Iris pigment epithelial cell (primary cell): ENCODE measurements around the genes NENF and TATDN3.

GRCh38 chr1:211629403-211629876, 46.0 kb downstream of the NEK2 start:
- RRBS = no CpG with 5 or more reads among the region's 10 CpGs

DNA sequence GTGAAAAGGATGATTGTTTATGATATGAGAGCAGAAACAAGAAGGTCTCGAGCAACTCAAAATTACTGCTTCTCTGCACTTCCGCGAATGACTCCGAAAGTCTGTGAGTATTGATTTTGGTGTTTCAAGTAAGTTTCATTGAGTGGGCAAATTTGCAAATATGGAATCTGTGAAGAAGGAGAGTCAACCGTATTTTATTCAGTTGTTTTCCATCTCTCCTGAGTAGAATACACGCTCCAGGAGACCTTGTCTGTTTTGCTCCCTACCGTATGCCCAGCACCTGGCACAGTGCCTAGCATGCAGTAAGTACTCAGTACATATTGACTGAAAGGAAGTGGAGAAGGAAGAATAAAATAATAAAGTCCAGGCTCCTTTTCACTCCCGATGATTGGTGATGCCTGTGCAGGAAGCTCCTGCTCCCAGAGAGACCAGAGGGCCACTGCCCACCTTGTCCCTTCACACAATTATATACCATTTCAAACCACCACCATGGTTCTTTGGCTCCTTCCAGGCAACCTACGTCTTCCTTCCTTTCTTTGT, 59.3 kb upstream of the NEK2 start:
- RRBS = no CpG with 5 or more reads among the region's 9 CpGs

- RRBS = no CpG with 5 or more reads among the region's 58 CpGs
Observed at GRCh38 chr1:211889156-211890448, 59.0 kb upstream of the LPGAT1 start.

DNA sequence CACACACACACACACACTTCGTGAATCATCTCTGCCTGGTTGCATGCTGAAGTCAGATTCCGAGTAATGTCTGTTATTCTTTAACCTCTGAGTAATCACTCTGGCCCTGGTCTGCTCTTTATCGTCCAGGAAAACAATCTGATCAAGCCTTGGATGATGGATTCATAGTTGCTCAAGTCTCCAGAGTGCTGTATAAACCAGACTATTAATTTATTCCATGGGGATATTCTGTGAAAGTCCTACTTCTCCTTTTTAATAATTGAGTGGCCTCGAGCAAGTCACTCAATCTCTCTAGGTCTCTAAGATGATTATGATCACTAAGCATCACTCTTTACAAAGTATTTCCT, 87.5 kb upstream of the LPGAT1 start:
- RRBS = no CpG with 5 or more reads among the region's 4 CpGs

- RRBS = no CpG with 5 or more reads among the region's 8 CpGs
Observed at GRCh38 chr1:211919984-211920500, 89.5 kb upstream of the LPGAT1 start.

DNA sequence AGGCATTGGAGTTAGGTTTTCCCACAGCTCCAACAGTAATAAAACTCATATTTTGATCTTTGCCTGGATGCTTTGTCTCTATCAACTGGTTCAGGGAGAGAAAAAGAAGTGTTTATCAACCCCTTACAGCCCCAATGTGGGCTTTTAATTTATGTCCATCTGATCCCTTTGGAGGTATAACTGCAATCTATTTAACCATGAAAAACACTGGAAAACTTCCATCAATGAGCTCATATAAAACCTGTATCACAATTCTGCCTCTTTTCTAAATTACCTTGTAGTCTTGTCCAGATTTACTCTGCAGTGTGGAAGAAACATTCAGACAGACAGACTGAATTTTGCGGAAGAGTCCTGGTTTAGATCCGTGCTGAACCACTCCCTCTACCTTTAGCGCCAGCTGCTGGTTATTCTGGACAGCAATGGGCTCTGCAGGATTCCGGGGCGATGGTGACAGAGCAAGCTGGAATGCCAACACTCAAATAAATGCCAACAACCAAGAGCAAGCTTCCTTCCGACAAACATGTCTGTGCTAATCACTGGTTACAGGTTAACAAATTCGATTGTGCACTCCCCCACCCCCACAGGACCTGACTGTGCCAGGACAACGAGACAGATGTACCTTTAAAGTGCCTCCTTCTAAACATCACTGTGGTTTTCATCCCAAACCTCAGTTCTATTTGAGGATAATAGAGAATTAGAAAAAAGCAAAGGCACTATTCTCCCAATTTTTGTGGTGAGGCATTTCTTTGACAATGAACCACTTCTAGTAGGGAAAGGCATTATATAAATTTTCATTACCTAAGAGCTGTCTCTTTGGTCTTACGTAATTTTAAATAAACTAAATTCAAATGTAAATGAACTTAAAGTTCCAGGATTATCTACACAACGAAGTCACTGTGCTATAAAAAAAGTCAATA, 90.6 kb downstream of the INTS7 start:
- RRBS = no CpG with 5 or more reads among the region's 10 CpGs

DNA sequence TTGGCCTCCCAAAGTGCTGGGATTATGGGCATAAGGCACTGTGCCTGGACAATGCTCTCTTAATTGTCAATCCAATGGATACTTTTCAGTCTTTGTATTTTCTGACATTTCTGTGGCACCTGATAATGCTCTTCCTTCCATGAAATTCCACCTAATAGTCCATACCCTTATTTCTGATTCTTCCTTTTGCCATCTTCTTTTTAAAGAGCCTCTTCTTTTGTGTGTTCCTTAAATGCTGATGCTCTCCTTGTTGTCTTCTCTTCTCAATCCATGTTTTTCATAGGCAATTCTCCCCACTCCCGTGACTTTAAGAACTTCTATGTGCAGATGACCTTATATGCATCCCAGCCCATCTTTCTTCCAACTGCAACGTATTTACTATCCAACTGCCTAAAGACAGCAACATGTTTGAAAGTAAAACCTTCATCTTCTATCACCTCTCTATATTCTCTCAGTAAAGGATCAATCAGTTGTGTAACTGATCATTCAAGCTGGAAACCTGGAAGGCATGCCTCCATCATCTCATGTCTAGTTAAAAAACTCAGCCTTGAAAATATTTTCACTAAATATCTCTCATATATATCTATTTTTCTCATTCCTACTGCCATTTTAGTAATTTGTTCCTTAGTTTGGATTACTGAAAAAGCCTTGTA, 86.3 kb downstream of the INTS7 start:
- RRBS = no CpG with 5 or more reads among the region's 2 CpGs

GRCh38 chr1:212067920-212068454, 32.4 kb downstream of the DTL start:
- RRBS = no CpG with 5 or more reads among the region's 6 CpGs

GRCh38 chr1:212353163-212353657, 61.5 kb downstream of the PACC1 start:
- RRBS = no CpG with 5 or more reads among the region's 2 CpGs

DNA sequence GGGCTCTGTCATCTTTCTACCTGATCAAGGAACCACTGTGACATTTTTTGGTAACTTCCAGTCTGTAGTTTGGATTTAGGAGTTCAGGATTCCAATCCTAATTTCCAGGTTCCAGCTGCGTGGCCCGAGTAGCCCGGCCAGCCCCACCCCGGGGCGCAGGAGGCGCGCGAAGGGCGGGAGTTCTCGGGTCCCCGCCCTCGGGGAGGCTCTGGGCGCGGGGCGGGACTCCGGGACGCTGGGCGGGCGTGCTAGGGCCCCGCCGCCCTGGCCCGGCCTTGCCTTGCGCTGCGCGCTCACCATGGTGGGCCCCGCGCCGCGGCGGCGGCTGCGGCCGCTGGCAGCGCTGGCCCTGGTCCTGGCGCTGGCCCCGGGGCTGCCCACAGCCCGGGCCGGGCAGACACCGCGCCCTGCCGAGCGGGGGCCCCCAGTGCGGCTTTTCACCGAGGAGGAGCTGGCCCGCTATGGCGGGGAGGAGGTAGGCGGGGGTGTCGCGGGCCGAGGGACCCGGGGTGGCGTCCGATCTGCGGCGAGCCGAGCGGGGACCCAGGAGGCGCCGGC, at the start of gene NENF:
Gene NENF, plus strand, starts transcription at position 275 of the 558 bp plus-strand sequence.
- RRBS = 2% methylated on average over 32 of the region's 59 CpGs

DNA sequence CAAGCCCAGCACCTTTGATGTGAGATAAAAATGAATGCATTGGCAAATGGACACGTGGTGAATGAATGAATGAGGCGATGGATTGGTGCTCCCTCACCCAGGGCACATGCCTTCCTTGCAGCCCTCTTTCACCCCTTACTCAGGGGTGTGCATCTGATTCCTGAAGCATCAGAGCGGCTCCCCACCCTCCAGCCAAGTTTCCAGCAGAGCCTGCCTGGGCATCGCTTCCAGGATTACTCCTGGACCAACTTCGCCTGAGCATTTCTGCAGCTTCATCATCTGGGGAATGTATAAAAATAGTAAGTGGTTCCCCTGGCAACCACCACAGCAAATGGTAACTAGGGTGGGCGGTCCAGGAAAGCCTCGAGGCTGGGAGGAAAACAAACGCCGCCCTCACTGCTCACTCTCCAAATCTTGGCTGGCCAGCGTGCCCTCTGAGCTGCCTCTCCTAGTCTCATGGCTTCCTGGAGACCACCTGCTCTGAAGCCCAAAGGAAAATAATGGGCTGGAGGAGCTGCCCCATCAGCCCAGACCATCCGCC, 20.1 kb downstream of the NENF start:
- RRBS = no CpG with 5 or more reads among the region's 11 CpGs

- RRBS = no CpG with 5 or more reads among the region's 2 CpGs
Observed at GRCh38 chr1:212587460-212587708, 21.2 kb upstream of the ATF3 start.

GRCh38 chr1:212617900-212618282, 6.4 kb upstream of the GARIN4 start:
- RRBS = no CpG with 5 or more reads among the region's 10 CpGs

GRCh38 chr1:212749791-212750614, 41.6 kb downstream of the NSL1 start:
- RRBS = no CpG with 5 or more reads among the region's 5 CpGs

- RRBS = no CpG with 5 or more reads among the region's 17 CpGs
Observed at GRCh38 chr1:212791184-212791630, 370 bp downstream of the NSL1 start.

DNA sequence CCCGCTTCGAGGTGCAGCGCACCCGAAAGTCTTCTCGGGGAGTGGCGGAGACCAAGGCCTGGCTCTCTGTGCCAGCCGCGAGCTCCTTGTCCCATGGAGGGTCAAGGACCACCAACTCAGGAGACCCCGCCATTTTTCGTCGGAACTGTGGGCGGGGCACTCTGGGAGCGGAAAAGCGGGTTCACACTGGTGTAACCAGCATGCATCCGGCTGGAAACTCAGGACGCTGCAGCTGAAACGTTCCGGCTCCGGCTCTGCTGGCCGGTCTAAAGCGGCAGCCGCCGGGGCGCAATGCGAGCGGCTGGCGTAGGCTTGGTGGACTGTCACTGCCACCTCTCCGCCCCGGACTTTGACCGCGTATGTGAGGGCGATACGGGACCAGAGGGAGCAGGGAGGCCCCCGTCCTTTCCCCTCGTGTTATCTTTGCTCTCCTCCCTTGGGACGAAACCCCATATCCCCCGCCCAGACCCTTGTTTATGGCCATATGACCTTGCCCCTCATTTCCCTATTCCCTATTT, at the start of gene TATDN3:
Gene TATDN3, plus strand, starts transcription at position 264 of the 518 bp plus-strand sequence.
- RRBS = under 1% methylated on average over 11 of the region's 37 CpGs

DNA sequence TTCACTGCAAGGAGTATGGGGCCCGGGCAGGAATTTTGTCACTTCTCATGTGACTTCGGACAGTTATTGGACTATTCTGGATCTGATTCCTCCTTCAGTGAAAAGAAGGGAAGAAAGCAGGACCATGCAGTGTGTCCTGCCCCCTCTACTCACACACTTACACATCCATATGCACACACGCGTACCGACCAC, 25.9 kb downstream of the PROX1 start:
- RRBS = no CpG with 5 or more reads among the region's 5 CpGs

DNA sequence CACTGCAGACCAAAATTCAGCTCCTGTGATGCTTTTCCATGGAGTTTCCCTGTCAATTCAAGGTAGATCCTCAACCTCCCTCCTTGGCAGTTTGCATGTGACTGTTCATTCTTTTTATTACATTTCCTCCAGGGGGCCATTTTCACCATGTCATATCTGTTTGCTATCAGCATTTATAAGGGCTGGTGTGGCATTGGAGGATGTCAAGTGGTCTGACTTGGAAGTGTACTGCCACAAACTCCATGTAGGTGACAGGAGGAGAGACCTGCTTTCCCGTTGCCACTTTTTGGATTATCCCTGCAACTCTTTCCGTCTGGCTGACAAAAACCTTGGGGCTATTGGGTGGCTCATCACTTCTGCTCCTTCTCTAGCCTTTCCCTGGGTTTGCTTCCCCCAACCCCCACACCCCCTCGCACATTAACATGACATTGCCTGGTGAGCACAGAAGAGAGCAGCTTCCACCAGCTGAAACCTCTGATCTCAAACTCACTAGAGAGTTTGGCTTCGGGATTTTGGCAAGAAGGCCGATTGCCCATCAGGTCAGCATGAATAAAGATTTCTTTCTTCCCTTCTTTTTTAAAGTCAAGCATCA, 39.1 kb downstream of the PROX1 start:
- RRBS = no CpG with 5 or more reads among the region's 5 CpGs

DNA sequence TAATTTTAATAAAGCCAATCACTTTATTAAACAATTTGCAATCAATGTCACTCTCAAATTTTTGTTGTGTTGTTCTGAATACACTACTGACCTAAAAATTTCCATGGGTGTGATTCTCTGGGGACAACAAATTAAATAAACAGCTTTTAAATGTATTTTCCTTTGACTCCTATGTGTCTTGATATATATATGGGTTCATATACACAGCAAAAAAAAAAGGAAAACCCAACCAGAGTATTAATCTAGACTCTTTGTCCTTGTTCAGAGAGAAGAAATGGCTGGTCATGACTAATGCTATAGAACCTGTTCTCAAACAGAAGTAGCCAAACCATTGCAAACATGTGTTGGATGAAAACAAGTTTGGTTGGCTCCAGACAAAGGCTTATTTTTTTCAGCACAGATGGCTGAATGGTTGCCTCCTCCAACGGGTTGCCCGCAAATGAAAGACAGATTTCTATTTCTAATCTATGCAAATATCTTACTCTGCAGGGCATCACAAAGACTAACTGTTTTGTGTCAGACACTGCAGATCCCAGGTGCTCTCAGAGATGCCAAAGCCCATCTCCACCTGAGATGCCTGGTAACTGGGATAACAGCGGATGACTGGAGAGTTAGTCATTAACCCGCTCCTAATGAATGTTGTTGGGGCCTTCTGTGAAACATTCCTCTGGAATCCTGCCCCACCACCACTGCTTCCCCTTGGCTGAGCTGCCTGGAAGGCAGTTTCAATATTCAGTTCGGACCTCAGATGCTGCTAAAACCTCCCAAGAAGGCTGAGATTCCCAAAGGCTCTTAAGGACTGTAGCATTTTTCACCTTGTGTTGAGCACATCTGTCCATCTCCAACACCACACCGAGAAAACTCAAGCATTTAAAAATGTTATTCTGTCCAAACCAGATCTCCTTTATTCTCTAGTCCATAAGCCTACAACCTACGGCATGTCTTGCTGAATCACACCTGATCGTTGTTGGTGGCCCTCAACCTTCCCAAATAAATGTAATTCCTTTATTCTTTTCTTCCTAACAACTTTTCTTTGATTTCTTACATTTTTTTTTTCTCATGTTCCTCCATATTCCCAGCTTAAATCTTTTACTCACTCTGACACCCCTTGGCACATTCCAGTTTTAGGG, 104.5 kb downstream of the PTPN14 start:
- RRBS = no CpG with 5 or more reads among the region's 8 CpGs

- RRBS = no CpG with 5 or more reads among the region's 5 CpGs
Observed at GRCh38 chr1:214451649-214452198, 99.7 kb downstream of the PTPN14 start.